Subcutaneous preadipocyte (primary cell): ENCODE data around the genes HMGN1, LCA5L and SH3BGR.

- CAGE, long polyA plus RNA, result no peak
These were observed 145.6 kb downstream of the DYRK1A start for GRCh38 chr21:37512037-37512713.

DNA sequence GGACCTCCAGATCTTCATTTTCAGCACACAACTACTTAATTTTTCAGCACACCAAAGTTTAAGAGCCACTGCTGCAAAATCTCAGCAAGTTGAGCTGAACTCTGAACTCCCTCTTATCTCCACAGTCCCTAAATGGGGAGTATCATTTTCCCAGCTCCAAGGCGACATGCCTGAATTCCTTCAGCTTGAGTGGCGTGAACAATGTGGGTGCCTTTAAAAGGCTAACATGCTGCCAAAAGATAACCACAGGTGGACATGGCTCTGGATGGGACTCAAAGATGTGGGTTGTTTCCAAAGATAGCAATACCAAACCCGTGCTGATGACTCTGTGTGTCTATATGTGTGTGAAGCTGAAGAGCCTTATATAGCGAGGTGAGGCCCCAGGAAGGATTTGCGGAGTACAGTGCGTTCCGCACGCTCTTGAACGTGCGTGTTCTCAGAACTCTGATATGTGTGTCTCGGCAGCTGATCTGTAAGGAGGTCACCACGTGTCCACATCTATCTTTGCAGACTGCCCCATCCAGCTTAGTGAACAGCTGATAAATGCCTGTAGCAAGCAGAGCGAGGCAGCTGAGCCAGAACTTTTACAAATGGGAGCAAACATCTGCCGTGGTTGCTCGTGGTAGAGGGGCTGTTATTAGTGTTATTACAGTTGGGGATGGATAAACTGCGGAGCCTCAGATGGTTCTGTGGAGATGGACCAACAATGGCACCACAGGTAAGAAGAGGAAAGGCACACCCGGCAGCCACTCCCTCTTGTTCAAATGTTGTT, 189.2 kb downstream of the DYRK1A start:
- CAGE, long polyA plus RNA, result no peak

- CAGE, long polyA plus RNA, result no peak
These were observed 58.8 kb downstream of the KCNJ6 start for GRCh38 chr21:37857489-37857842.

DNA sequence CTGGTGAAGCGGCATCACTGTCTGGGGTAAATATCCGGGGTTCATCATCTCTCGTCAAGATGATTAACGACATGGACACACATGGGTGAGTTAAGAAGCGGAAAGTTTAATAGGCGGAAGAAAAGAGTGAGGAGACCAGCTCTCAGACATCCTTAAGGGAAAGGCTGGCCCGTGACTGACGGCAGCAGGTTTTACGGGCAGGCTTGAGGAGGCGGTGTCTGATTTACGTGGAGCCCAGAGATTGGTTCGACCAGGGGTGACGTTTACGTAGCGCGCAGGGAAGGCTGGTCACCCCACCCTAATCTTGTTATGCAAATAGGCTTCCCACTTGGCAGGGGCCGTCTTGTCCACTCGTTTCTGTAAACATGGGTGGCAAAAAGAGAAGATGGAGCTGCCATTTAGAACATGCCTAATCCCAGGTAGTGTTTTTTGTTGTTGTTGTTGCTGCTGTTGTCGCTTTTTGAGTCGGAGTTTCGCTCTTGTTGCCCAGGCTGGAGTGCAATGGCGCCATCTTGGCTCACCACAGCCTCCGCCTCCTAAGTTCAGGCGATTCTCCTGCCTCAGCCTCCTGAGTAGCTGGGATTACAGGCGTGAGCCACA, 135.5 kb upstream of the KCNJ15 start:
- CAGE, long polyA plus RNA, result no peak

DNA sequence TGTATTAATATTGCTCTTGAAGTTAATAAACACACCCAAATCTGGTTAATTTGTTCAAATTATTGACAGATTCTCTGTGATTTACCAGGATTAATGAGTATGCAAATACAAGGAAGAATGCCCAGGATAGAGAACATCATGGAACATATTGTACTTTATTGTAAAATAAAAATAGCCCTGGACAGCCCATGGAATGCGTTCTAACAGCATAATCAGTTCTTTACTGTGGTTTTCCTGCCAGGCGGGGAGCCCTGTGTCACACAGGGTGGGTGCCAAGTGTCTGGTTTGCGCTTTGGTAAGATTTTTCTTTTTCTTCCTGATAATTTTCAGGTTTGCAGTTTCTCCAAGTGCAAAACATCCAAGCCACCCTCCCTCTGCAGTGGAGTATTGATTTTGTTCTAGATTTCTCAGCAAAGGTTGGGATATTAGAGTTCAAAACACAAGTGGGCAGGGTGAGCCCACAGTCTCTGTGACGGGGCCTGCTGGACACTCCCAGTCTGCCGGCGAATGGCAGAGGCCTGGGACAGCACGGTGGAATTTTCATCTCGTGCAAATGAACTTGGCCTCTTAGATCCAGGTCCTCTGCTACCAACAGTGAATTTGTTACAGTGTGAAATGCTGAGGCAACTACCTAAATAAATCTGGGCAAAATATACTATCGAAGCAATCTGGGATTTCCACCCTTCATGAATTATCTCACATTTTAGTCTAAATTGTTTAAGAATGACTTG, 15.7 kb upstream of the KCNJ15 start:
- CAGE, long polyA plus RNA, result no peak

DNA sequence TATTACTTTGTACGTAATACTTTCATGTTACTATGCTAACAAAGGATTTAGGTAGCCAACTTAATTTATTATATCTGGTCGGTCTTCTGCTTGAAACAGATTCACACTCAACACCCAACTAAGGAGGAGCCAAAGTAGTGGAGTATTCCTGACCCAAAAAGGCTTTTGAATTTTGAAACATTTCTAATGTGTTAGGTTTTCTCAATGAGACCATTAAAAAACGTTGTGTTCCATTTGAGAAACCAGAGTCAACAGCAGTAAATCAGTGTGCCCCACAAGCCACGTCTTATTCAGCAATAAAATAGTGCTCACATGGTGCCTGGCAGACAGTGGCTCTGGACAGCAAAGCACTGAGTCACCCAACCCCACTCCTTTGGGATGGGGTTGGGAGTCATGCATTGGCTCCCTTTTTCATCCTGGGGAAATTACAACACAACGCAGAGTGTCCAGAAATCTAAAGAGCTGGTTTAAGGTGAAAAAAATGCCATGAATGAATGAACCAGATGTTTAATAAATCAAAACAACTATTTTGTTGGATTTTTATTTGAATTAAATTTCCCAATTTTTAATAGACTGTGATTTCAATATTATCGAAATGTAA, 46.5 kb downstream of the KCNJ15 start:
- CAGE, long polyA plus RNA, result no peak

- CAGE, long polyA plus RNA, result no peak
These were observed 10.0 kb downstream of the ERG start for GRCh38 chr21:38487909-38488957.

GRCh38 chr21:38661595-38662139, 144.1 kb upstream of the ETS2 start:
- CAGE, long polyA plus RNA, result no peak

- CAGE, long polyA plus RNA, result no peak
These were observed 70.3 kb upstream of the ETS2 start for GRCh38 chr21:38735541-38735769.

GRCh38 chr21:38798385-38798894, 7.3 kb upstream of the ETS2 start:
- CAGE, long polyA plus RNA, result no peak

DNA sequence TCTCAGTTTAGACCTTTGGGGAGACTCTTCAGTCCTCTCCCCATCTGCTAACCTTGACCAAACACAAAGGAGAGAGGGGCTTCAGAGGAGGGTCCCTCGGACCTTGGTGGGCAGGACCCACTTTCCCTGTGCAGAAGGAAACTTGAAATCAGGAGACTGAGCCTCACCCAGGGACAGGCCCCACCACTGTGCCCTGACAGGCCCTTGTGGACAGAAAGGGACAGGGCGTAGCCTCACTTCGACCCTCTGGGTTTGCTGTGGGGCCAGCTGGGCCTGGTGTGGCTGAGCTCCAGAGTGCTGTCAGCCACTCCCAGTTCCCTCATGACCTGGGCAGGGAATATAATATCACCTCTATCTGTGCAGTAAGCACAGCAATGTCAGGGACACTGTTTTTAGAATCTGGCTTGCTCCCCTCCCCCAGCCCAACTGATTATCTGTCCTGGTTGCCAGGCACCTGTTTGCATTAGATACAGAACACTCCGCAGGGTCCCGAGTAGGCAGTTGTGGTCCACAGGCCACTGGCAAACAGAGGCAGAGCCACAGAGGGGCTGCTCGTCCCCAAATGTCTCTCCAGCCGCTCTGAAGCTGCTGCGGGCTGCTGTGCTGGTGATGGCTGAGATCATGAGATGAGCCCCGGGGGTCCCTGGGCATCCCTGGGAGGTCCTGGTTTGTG, 51.4 kb downstream of the ETS2 start:
- CAGE, long polyA plus RNA, result no peak

- CAGE, long polyA plus RNA, result no peak
These were observed 151.1 kb downstream of the ETS2 start for GRCh38 chr21:38956549-38957541.

DNA sequence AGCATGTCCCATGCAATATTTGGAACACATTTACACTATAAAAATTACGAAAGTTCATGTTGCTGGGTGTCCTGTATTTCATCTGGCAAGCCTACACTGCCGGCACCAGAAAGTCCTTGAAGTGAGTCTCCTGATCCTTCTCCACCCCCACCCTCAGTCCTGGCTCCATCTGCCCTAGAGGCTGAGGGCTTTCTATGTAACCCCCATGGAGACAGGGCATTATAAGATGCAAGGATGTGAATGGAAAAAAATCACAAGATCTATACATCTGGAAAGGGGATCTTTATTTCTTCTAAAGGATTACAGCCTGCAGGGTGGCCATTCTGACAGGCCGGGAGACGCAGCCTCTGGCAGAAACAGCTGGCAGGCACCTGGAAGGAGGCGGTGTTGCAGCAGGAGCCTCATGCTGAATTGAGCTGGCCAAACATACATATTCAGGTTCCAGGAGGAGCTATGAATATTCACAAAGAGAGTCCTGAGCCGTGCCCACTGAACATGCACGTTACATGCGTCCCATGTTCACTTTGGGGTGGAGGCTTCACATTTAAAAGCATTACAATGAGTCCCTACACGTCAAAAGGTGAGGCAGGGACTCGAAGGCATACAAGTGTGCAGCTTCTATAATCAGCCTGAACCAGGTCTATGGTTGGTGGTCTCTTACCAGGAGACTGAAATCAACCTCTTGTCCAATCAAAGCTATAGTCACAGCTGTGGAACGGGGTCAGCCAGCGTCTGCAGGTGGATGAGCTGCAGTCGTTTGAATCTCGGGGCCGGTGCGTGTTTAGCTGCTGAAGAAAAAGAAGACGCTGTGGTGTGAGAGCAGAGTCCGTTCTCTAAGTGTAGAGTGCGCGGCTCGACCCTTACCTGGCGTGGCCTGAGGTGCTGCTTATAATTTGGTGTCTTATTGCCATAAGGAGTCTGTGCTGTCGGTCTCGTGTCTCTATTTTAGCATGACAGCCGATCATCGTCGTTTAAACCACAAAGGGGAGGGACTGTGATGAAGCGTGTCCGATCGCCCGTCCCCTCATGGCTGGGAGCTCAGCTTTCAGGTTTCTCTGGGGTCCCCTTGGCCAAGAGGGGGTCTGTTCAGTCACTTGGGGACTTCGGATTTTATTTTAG, 182.9 kb downstream of the ETS2 start:
- CAGE, long polyA plus RNA, result no peak

- CAGE, long polyA plus RNA, result no peak
These were observed 36.9 kb upstream of the PSMG1 start for GRCh38 chr21:39220079-39220663.

DNA sequence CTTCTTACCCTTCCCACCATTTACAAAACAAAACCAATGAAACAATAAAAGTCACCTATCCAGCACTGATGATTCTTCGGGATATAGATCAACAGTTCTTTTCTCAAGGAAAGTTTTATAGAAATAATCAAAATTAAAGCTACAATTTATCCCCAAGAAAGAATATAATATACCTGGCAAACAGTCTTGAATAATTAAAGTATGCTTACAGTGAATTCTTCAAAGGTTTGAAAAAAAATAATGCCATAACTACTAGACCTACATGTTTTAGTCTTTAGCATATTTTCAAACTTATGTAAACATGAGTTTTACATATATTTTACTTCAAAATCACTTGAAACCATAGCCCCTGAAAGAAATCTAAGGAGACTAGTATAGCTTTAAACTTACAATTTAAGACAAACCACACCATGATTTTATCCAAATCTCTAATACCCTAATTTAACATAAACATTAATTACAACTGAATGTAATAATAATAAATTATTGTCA, 42.3 kb upstream of the PSMG1 start:
- CAGE, long polyA plus RNA, result no peak

GRCh38 chr21:39238326-39238858, 55.1 kb upstream of the PSMG1 start:
- CAGE, long polyA plus RNA, result no peak

- CAGE, long polyA plus RNA, result start-site peak on the minus strand at chr21:39348553-39348672, 155 and 24 reads in 2 replicates; start-site peak on the minus strand at chr21:39348968-39349121, 2,244 and 421 reads in 2 replicates
These were observed at the start of gene HMGN1 for GRCh38 chr21:39348495-39349267. TSS of gene HMGN1 (minus strand) at chr21:39349088.

- CAGE, long polyA plus RNA, result no peak
These were observed 6.2 kb downstream of the GET1 start for GRCh38 chr21:39386271-39386717.

DNA sequence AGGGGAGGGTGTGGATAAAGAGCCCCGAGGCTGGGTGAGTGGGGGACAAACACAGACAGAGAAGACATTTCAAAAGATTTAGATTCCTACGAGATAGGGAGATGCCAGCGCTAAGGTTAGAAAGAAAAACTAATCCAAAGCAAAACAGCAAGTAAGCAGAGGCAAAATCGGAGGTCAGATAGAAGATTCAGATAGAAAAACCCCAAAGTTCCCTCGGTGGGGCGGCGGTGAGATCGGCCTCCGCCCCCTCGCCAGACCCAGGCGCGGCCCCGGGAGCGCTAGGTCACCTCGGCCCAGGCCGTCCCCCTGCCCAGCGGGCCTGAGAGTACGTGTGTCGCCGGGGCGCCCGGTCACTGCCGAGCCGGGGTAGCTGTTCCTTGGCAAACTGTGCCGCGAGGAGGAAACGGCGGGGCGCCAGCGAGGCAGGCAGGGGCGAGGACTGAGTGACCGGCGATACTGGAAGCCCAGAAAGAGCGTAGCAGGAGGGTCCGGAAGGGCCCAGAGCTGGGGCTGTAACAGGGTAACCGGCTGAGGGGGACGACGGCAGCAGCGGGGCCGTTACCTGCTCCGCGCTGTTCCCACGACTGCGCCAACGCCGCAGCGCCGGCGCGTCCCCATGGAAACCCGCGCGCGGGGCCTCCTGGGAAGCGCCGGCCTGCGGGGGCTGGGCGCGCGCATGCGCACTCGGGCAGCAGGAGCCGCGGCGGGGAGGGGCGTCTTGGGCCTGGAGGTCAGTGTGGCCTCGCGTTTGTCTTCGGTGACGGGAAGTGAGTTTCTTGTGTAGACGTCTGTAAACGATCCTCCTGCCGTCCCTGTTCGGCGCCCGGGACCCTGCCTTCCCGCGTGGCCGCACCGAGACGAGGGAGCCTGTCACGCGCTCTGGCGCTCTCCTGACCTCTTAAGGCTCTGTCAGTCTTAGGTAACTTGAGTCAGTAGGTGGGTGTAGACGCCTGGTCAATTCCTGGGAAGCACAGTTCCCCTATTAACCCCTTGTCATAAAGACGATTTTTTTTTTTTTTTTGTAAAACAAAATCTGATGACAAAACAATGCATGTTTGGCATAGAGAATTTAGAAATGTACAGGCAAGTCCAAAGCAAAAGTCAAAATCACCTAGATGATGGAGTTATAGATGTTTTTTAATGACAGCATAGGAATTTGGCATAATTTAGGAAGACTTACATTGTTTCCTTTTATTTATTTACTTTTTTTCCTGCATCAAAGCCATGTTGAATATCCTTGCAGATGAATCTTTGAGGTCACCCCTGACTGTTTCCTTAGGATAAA, at the start of gene LCA5L:
TSS of gene LCA5L (minus strand) at position 616 of the 1,285 bp plus-strand sequence.
- CAGE, long polyA plus RNA, result no peak

- CAGE, long polyA plus RNA, result no peak
These were observed at the start of gene SH3BGR for GRCh38 chr21:39451262-39452442. TSS of gene SH3BGR (plus strand) at chr21:39451970.